Right ventricle myocardium (tissue), 1 donor: ENCODE measurements around a stretch of chr1.

DNA sequence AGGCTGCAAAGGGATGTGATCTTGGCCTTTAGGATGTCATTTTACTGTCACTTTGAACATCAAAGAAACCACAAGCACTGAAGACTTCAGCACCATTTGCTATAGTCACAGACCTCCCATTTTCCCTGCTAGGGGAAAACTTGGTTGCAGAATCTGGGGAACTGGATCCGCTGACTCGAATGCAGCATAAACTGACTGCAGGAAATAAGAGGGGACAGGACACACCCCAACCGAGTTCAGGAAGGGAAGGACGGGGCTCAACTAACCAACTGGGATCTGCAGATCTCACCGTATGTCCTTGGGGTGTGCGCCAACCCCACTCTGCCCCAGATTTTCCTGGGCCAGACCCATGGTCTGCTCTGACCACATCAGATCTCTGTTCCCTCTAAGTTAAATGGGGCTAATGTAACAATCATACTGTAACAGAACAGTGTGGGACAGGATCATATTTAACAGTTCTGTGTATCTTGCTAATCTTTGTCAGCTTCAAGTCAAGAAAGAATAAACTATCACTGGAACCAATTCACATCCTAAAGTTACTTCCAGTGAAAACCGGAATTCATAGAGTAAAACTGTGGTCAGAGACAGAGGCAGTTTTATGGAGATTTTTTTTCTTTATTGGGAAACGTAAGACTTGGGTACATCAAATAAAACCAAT lies 16.2 kb downstream of the PABPC4 start:
- PRO-cap, 2 experiments, result no peak in any of the 2 experiments

DNA sequence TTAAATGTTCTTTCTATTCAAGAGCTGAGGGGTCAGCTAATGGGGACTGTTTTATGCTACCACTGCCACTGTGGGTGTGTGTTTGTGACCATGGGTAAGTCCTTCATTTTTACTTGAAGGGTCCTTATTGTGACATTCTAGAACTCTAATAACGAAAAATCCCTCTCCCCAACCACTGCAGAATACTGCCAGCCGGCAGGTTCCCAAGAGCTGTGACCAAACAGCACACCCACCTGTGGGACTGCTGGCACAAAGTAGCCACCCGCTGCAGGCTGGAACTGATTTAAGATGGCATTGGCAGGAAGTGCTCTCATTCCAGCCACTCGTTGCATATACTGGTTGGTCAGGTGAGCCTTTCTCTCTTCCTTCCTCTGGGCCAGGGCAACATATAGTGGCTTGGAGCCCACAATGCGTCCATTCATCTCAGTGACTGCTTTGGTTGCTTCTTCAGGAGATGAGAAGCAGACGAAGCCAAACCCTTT lies 11.7 kb downstream of the PABPC4 start:
- PRO-cap, 2 experiments, result no peak in any of the 2 experiments

DNA sequence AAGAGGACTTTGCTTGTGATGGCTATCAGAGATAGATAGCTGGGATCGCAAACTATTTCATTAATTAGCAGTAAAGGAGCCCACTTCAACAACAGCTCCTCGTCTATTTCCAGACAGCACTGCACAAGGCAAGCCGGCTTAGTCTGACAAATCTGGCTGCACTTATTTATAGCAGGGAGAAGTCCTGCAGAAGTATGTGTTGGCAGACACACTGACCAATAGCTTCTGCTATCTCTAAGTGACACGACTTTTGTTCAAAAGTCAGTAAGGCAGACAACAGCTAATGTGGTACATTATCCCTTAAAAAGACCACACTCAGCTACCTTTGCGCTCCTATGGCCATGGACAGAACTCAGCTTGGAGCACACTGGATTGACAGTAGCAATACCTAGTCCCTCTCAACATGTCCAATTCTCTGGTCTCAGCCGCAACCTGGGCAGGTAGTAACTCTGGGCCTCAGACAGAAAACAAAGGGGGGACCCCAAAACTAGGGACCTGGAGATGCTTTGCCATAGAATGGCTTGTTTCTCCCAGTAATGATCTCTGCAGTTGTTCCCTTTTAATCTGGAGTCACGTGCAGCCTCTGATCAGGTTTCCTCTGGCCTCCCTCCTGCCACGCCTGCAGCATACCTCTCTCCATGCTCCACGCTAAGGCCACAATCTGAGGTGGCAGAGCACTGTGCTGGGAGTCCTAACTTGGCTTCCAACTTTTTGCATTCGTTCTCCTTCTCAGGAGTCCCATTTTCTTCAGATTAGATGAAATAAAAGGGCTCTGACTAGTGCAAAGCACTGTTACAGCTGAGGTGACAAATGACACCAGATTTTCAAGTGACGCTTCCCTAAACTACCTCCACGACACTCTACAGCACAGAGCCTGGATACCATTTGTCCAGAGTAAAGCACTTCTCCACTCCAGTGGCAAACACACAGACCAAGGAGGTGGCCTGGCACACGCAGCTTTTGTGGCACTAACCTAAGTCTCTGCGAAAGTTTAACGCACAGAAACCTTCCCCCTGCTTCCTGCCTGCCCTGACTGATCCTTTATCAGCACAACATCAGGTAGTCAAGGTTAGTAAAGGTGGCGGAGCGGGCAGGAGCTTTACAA lies 2.0 kb downstream of the PABPC4 start:
- PRO-cap, 2 experiments, result peak in 2 of 2 experiments; most common plus-strand start position 276 of the sequence (in 1); most common minus-strand start position 140 of the sequence (in 2)

DNA sequence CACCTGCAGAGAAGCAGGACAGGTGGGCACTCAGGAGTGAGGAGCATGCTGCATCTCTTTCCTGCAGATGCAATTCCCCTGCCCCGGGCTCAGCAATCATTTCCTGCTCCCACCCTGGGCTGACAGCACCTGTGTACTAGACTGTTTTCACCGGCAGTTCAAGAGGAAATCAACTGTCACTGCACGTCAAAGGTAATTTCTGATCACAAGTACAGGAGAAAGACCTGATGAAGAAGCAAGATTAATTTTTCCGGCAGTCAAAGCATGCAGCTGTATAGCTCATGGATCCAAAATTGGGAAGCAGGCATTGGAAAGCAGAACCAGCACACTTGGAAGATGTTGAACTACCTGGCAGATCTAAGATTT lies 8.9 kb upstream of the NT5C1A start:
- PRO-cap, 2 experiments, result no peak in any of the 2 experiments

GRCh38 chr1:39799055-39799510 lies 10.4 kb upstream of the BMP8B start:
- PRO-cap, 2 experiments, result no peak in any of the 2 experiments

DNA sequence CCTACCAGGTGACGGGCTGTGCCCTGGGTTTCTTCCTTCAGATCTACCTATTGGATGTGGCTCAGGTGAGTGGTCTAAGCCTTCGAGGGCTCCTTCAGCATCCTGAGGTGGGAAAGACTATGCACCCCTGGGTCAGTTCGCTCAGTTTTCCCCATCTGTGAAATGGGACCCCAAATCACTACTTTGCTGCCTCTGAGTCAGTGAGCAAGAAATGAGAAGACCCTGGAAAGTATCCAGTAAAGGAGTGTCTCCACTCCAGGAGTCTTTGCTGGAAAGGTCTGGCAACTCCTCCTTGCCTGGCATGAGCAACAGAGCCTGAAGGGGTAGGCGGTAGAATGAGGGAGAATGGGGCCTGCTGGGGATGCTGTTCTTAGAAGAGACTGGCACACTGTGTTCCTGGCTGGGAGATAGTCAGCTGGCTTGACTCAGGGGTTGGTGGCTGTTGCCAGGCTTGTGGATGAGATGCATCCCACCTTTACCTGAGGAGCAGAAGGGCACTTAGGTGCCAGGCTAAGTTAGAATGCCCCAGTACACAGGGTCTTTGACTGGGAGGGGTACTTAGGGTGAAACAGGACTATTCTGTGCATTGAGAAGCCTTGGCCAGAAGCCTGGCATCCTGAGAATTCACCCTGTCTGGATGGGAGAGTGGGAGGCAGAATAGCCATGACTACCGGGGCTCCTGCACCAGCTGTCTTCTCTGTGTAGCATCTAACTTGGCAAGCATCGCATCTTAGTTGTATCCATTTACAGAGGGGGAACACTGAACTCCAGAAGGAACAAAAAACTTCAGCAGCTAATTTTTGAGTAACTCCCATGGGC lies 2.4 kb downstream of the MFSD2A start:
- PRO-cap, 2 experiments, result no peak in any of the 2 experiments

- PRO-cap, 2 experiments, result no peak in any of the 2 experiments
These were observed 3.9 kb upstream of the CAP1 start for GRCh38 chr1:40036593-40037098.

DNA sequence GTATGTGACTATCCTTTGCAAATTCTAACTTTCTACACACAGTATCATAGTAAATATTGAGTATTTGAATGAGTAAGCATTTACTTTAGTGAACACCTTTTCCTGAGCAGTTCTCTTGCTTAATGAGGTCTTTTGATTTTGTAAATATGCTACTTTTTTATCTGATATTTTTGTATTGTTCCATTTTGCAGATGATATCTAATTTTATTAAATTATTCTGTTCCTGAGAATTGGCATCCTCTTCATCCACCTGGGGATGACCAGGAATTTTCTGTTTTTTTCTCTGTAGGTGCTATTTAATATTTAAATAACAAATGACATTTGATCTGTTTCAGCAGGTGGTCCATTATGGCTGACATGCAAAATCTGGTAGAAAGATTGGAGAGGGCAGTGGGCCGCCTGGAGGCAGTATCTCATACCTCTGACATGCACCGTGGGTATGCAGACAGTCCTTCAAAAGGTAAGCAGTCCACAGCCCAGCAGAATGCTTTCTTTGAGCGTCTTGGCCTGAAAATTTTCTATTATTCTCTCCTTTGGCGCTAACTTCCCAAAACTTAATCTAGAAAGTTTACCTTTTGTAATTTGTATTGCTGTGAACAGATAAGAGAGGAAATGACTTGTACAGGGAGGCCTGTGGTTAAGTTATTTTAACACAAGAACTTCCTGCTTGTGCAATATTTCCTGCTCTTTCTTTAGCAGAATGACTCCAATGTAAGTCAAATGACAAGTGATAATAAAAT lies 18.6 kb downstream of the CAP1 start:
- PRO-cap, 2 experiments, result no peak in any of the 2 experiments

- PRO-cap, 2 experiments, result no peak in any of the 2 experiments
These were observed 22.3 kb upstream of the COL9A2 start for GRCh38 chr1:40339436-40339686.

DNA sequence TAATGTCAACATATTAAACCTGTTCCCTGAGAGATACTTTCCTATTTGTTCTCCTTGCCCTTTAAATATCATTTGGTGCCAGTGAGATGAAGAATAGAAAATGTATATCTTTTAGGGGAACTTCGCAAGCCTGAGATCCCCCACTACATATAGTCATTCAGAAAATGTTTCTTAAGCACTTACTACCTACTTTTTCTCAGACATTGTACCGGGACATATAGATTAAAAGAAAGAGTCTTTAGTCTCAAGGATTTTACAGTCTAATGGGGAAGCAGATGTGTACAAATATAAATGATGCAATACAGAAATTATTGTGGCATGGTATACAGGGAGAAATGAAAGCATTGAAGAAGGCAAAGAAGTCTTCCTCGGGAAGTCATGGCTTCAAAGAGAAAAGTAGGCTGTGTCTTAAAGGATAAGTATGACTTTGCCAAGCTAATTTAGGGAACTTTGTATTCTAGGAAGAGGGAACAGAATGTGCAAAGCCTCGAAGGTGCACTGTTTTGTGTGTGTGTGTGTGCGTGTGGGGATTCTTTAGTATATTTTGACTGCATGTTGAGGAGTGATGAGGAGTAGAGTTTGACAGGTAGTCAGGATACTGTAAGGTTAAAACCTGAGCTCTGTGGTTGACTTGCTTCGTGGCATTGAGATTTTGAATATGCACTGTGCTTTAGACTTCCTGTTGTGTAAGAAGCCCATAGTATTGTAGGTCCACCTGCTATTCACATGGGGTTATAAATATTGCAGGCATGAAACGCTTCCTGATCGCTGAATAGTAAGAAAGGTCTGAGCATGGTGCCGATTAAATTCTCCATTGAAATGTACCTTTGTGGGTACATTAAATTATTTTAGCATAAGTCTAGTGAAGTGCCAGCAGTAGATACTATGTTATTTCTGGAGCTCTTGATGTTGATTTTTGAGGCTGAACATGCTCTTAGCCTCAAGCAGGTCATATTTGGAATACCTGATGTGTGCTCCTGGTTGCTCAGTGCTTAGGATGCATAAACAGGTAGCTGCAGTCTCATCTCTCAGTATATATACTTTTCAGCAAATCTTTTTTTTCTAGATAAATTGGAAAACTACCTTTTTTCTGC lies 7.9 kb downstream of the SMAP2 start:
- PRO-cap, 2 experiments, result no peak in any of the 2 experiments

- PRO-cap, 2 experiments, result no peak in any of the 2 experiments
These were observed 9.5 kb downstream of the SMAP2 start for GRCh38 chr1:40382856-40383522.

GRCh38 chr1:40386864-40387254 lies 13.3 kb downstream of the SMAP2 start:
- PRO-cap, 2 experiments, result no peak in any of the 2 experiments

GRCh38 chr1:40387255-40387971 lies 13.9 kb downstream of the SMAP2 start:
- PRO-cap, 2 experiments, result no peak in any of the 2 experiments

- PRO-cap, 2 experiments, result no peak in any of the 2 experiments
These were observed 14.7 kb downstream of the SMAP2 start for GRCh38 chr1:40387972-40388948.

DNA sequence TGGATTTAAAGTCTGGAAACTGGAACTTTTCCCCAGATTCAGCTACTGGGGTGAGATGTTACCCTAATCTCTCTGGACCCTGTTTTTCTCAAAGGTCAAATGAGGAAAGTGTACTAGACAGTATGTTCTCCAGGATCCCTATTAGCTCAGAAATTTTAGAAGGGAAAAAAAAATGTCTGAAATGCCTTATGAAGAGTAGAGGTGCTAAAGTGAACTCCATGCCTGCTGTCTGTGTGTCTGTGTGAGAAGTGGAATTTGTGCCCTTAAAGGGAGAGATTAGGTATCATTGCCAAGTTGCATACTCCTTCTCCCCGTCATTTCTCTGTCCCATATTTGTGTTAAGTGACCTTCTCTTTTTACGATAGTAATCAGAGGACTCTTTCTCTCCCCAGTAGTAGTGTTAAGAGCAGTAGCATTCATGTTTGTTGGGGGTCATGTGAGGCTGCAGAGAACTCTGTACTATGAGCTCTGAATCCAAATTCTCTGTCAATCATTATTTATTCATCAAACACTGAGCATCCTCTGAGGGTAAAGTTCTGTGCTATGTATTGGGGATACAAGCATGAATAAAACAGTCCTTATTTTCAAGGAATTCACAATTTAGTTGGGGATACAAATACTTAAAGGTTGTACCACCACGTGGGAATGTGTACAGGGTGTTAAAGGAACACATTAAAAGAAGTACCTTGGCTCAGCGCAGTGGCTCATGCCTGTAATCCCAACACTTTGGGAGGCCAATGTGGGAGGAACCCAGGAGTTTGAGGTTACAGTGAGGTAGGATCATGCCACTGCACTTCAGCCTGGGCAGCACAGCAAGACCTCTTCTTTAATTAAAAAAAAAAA lies 25.0 kb upstream of the KCNQ4 start:
- PRO-cap, 2 experiments, result no peak in any of the 2 experiments

DNA sequence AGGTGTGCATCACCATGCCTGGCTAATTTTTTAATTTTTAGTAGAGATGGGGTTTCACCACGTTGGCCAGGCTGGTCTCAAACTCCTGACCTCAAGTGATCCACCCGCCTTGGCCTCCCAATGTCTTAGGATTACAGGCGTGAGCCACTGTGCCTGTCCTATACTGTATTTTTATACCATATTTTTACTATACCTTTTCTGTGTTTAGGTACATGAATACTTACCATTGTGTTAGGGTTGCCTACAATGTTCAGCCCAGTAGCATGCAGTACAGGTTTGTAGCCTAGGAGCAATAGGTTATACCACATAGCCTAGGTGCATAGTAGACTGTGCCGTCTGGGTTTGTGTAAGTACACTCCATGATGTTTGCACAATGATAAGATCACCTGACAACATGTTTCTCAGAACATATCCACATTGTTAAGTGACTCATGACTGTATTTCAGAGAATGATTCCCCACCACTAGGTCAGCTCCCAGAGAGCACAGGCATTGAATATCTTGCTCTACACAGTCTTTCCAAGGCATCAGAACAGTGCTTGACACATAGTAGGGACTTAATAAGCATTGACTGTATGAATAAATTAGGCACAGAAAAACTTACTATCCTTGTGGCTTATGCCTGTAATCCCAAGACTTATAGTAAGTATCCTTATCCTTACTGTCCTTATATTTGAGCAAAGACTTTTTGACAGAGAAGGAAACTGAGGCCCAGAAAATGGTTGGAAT lies 6.1 kb upstream of the CITED4 start:
- PRO-cap, 2 experiments, result no peak in any of the 2 experiments

DNA sequence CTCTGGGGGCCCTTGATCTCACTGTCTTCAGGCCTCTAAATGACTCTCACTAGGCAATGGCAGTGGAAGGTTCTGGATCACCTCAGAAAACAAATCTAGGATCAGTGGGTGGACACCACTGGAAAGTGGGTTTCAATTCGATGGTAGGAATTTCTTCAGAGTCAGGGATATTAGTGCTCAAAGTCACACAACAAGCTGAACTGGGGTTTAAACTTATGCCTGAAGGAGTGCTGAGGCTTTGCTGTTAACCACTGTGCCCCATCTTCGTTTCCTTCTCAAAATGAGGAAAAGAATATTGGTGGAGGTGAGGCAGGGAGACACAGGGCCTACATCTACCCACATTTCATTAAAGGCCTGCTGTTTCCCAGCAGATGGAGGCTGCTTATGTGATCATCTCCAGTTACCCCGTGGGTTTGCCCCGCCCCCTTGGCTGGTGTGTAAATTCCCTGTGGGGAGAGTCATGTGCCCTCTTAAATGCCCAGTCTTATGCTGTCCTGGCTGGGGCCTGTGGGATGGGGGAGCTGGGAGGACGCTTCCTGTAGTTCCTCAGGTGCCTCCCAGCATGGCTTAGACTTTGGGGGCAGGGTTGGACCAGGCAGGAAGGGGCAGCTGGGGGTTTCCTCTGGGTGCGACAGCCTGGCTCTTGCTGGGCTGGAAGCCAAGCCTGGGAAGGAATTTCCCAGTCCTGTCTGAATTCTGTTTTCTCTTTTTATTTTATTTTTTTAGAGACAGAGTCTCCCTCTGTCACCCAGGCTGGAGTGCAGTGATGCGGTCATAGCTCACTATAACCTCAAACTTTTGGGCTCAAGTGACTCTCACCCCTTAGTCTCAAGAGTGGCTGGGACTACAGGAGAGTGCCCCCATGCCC lies 15.5 kb upstream of the CITED4 start:
- PRO-cap, 2 experiments, result no peak in any of the 2 experiments

DNA sequence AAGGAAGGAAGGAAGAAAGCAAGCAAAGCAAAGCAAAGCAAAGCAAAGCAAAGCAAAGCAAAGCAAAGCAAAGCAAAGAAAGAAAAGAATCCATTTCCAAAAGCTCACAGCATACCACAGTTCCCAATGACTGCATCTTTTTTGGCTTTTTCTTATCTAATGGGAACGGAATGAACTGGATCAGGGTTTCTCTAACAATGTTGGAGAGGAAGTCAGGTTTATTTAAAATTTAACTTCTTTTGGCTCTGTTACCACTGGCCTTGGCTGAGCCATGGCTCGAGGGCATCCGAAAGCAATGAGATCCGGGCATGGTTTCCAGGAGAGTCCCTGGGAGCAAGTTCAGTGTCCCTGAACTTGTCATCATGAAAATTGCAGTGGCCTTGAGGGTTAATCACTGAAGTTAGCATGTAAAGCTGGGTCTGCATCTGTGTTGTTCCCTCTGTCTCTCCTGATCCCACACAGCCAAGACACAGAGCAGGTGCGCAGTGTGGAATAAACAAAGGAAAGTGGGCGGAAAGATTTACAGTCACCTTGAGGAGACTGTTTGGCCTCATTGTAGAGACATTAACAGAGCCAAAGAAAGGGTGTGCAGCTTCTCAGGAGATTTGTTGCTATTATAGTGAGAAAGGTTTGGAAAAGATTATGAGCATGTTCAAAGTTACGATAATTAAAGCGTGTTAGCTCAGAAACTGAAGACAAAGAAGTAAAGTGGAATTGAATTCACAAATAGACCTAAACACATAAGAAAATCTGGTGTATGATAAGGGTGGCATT lies 34.4 kb upstream of the CTPS1 start:
- PRO-cap, 2 experiments, result no peak in any of the 2 experiments

GRCh38 chr1:40990329-40990861 lies 10.9 kb downstream of the CTPS1 start:
- PRO-cap, 2 experiments, result no peak in any of the 2 experiments

- PRO-cap, 2 experiments, result no peak in any of the 2 experiments
These were observed 13.0 kb downstream of the SLFNL1 start for GRCh38 chr1:41008360-41009001.